ENCODE measurements around the gene ANKRD36B.

GRCh38 chr2:96593203-96593855 is 44.8 kb downstream of the KANSL3 start:
- PRO-cap: no peak

- PRO-cap: no peak
Measured at GRCh38 chr2:96623474-96624130, 14.5 kb downstream of the KANSL3 start.

GRCh38 chr2:96636575-96637723 is 1.2 kb downstream of the KANSL3 start:
- PRO-cap: no peak

DNA sequence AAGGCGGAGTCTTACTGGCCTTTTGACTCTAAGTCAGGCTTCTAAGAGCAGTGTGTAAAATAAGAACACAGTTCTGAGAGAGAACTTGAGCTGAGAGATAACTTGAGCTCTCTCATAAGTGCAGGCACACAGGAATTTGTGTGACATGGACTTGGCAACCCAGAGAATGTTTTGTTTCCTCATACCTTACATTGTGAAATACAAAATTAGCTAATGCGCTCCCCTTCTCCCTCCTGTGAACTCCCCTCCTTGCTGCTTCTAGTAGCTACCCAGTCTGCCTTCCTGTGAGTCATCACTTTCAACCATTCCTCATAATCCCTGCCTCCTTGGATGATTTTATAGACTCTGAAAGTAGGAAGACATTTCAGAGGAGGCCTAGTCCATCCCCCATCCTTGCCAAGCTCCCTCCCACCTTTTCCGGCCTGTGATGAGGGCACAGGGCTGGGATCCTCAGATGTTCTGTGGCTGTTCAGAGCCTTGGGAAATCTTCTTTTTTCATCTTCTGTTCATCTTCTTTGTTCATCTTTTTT is 22.6 kb downstream of the FER1L5 start:
- PRO-cap: no peak

DNA sequence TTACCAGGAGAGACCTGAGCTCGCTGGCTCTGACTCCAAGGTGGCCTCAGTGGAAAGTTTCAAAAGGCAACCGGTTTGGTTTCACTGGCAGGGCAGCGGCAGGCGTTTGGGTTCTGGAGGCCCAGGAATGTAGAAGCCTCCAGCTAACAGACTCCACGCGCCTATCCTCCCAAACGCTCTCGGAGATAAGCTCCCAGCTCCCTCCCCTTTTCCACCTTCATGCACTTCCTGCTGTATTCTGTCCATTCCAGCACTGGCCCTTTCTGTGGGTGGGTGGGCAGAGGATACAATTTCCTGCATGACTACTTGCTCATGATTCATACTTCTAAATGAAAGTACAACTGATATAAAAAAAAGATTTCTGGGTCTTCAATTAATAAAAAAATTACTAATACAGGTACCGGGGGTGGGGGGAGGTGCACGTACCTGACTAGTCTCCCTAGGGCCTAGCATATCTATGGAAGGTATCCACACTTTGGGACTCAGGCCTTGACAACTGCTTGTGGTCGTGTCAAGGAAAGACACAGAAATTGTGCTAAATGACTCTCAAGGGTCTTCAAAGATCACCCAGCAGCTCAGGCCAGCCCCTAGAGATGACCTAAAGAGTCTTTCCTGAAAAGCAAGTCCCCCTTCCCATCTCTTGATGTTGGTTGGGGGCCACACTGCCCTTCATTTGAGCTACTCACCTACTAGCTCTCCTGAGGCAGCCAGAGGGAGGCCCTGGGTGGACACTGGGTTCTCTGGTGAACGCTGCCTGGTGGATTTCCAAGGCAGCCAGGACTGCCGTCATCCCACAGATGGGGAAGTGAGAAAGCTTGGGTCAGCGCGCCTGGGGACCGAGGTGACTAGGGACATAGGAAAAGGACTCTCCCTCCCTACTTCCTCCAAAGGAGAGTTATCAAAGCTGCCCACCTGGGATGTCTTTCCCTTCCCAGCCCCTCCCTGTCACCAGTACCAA is 3.4 kb upstream of the SEMA4C start:
- PRO-cap: no peak

GRCh38 chr2:96878869-96879449 is 9.1 kb upstream of the SEMA4C start:
- PRO-cap: no peak

DNA sequence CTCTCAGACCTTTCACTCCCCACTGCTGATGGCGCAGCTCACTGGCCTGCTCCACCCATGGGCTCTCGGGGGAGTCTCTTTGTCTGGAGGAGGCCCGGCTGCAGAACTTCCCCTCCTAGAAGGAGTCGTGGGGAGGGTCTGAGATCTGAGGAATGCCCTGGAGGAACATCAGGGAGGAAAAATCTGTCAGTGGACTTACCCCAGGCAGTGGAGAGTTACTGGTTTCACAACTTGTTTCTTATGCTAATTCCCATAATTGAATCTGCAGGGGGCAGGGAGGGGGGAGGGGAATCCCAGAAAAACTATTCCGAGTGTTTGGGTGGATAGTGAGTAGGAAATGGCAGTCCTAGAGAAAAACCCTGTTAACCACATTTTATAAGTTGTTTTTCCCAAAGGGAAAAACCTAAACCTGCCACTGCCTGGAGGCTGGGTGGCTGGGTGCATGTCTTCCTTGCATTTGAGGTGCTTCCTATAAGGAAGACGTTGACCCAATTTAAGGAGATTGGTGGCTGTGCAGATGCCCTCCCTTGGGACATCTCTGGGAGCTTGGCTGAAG is 11.7 kb upstream of the SEMA4C start:
- PRO-cap: no peak

- PRO-cap: no peak
Measured at GRCh38 chr2:96887414-96887965, 17.6 kb upstream of the SEMA4C start.

DNA sequence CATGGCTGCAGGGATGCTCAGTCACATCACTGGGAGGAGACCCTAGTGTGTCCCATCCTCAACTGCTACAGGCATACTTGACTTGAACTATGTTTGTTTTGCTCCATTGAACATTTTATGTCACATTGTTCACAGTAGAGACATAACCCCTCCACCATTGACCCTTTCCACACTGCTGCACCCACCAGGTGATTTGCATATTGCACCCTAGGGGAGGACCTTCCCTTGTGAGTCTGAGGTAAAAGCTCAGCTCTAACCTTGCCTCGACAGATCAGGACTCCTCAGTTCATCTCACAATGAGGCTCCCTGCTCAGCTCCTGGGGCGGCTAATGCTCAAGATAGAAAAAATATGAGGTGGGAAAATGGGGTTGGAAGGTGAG is 44.7 kb downstream of the FAHD2B start:
- PRO-cap: no peak

DNA sequence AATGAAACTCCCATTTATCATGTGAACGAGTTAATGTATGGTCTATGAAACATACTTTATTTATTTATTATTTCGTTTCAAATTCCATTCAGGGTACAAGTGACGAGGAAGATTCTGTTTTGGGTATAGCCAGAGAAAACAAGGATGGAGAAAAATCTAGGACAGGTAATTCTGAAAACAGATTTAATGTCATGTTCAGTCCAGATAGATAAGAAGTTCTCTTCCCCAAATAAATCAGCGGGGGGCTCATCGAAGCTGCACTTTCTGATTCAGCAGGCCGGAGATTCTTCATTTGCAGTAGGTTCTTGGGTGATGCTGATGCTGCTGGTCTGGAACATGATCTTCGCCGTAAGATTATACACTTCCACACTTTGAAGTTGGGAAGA is 83.7 kb downstream of the ANKRD36 start:
- PRO-cap: no peak

DNA sequence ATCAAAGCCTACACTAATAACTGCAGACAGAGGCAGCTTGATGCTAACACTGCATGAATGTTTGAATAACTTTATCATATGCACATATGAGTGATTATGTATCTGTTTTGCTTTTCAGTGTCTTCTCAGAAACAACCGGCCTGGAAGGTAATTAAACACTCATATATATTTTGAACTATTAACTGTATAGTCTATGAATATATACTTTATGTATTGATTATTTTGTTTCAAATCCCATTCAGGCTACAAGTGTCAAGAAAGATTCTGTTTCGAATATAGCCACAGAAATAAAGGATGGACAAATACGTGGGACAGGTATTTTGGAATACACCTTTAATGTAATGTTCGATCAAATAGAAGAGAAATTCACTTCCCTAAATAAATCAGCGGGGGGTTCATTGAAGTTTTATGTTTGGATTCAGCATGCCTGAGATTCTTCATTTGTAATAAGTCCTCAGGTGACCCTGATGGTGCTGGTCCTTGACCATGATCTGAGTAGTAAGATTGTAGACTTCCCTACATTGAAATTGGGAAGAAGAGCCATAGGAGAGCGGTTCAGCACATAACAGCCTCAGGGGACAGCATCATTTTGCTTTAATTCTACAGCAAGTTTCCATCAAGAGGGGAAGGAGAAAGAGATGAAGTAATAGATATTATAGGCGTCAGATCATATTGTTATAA is 102.4 kb downstream of the ANKRD36 start:
- PRO-cap: no peak

GRCh38 chr2:97539946-97540756 is 49.5 kb downstream of the ANKRD36B start:
- PRO-cap: no peak

GRCh38 chr2:97552786-97553278 is 36.8 kb downstream of the ANKRD36B start:
- PRO-cap: no peak

GRCh38 chr2:97589283-97590453 is at the start of gene ANKRD36B:
ANKRD36B (minus strand) TSS chr2:97589877.
- PRO-cap: no peak

DNA sequence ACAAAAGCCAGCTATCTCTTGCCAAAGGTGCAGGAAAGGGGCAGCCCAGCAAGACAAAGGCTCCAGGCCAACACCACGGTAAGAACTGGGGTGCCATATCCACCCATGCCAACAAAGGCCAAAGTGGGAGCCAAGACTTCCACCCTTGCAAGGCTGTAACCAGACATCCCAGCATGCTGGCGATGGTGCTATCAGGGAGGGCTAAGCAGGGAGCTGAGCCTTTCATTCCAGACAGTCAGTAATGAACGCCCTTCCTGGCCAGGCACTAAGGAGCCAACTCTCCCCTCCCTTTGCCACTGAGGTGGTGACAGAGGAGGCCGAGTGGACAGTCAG is 68.4 kb downstream of the ZAP70 start:
- PRO-cap: no peak

DNA sequence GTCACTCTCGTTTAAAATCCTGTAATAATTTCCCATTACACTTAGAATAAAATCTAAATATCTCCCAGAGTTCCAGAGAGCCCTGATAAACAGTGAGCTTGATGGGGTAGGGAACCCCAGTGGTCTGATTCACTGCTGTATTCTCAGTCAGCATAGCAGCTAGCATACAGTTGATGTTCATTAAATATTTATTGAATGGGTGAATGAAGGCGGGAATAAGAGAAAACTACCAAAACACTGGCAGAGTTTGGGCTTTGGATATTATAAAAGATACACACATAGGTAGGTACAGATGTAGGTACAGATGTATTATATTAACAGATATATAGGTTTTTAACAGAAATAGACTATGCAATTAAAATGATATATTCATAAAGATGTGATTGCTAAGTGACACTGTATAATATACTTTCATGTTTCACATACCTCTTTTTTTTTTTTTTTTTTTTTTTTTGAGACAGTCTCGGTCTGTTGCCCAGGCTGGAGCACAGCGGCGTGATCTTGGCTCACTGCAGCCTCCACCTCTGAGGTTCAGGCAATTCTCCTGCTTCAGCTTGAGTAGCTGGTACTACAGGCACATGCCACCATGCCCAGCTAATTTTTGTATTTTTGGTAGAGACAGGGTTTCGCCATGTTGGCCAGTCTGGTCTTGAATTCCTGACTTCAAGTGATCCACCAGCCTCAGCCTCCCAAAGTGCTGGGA is 118.0 kb downstream of the ZAP70 start:
- PRO-cap: no peak

- PRO-cap: no peak
Measured at GRCh38 chr2:97854386-97855316, 141.1 kb downstream of the TMEM131 start.

GRCh38 chr2:97886202-97887093 is 109.3 kb downstream of the TMEM131 start:
- PRO-cap: no peak

DNA sequence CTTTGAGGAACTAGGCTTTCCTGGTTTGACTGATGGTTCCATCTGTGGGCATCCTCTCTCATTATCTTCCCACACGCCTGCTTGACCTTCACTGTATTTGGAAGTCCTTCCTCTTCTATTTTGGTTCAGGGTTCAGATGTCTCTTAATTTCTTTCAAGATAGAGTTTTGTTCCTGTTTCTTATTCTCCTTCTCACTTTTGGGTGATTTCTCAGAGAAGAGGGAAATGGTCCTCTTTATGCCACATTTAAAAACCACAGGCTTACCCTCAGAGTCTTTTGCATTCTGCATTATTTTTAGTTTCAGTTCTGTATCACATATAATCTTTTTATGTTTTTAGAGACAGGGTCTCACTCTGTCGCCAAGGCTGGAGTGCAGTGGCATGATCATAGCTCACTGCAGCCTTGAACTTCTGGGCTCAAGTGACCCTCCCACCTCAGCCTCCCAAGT is 31.4 kb upstream of the TMEM131 start:
- PRO-cap: unidirectional peak, plus-strand start at position 351 of the sequence

- PRO-cap: no peak
Measured at GRCh38 chr2:98538712-98539997, 69.2 kb downstream of the COA5 start.